Mesenchymal stem cell of the bone marrow (primary cell): ENCODE measurements around the genes PRORP and BRMS1L.

DNA sequence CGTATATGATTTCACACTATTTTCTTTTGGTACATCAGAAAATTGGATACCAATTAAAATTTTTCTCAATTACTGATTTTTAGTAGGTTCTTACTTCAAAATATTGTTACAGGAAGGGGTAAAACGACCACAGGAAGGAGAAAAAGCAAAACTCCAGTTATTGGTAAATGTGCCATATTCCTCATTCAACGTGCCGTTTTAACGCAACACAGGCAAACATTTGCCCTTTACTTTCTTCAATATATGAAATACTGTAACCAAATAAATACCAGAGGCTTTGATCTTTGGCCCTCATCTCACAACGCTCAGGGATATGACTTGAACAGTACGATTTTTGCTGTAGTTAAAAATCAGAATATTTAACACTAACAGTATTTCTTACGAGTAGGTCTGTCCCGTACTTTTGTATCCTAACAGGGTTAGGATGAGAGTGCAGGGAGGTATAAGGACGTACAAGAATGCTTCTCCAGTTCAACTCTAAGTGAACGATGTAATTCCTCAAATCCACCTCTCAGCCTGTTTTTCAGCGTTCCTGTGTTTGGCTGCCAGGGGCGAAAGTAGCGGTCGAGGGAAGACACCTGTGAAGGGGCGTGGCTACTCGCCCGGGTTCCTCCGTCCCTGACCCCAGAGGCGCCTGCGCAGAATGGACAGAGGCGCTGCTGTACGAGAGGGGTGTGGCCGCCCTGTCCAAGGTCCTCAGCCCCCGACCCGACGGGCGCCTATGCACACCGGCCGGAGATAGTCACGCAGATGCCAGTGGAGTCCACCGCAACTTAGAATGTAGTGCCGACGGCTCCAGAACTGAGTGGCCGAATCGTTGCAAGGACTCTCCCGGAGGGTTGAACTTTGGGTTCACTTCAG lies 123.8 kb downstream of the ARHGAP5 start:
- CAGE, long polyA plus RNA: no peak

DNA sequence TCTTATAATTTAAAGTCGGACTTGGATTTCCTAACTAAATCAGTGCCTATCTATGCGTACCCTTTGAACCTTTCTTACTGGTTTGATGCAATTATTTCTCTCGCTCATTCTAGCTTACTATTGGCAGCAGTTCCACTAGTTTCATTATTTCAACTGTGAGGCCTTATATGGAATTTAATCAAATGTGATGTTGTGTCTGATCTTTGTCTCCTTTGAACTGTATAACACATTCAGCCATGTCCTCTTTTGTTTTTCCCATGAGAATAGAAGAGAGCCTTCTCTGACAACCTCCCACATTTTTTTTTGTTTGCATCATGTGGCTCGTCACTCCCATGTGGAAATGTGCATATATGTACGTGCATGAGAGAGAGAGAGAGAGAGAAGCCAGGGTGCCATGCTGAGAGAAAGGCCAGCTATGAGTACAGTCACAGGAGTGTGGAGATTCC lies 48.1 kb downstream of the AKAP6 start:
- CAGE, long polyA plus RNA: no peak

- CAGE, long polyA plus RNA: no peak
These were observed 103.6 kb downstream of the AKAP6 start for GRCh38 chr14:32432532-32433250.

DNA sequence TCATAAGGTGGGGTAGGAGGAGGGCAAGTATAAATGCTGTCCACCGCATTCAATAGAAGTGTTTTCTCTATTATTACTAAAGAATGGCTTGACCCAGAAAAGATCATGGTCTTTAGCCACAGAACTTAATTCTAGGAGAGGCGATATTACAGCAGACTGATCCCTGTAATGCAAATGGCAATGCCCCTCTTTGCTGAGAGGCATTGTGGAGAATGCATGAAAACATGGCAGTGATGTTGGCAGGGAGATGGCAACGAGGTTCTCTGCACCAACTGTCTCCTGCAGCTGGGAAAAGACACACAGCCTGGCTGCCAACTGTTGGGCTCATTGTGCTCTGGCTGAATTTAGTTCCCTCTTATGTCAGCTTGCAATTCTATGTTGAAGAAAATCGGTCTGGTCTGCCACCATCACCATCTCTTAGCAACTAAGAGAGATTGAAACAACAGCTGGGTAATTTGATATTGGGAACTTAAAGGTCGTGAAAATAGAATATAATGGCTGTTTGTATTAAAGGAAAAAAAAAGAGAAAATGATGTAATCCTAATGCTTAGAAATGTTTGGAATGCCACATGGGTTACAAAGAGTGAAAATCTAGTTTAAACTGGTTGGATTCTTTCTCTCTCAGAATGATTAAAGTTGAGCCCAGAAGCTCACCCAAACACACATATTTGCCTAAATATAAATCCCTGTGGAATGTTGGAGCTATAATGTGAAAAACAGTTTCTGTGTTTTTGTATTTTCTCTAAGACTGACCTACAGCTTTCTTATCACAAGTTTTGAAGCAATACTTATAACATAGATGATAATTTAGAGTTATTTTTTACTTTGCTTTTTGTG lies 143.5 kb downstream of the AKAP6 start:
- CAGE, long polyA plus RNA: no peak

- CAGE, long polyA plus RNA: no peak
These were observed 165.8 kb downstream of the AKAP6 start for GRCh38 chr14:32494595-32495678.

DNA sequence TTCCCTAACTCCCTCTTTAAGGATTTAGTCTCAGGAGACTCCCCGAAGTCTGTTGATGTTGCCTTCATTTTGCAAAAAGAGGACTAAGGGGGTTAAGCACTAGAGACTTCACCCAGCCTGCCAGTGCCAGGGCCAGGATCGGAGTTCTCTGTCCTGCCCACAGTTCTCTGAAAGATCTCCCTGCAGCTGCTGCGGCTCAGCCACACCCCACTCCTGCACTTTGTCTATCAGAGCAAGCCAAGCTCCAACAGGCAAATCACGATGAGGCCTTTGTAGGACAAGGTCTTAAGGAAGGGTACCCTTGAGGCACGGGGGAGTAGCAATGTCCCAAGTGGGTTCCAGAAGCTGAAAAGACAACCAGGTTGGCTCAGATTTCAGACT lies 148.8 kb upstream of the EGLN3 start:
- CAGE, long polyA plus RNA: no peak

DNA sequence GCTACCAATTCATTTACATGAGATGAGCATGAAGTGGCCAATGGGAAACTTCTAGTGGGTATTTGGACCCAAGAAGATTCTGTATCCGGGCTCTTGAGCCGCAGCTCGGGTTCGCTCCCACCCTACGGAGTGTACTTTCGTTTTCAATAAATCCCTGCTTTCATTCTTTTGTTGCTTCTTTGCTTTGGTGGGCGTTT lies 129.1 kb downstream of the SPTSSA start:
- CAGE, long polyA plus RNA: no peak

GRCh38 chr14:34677842-34678462 lies 36.4 kb downstream of the CFL2 start:
- CAGE, long polyA plus RNA: no peak

GRCh38 chr14:34819932-34820307 lies 55.2 kb downstream of the BAZ1A start:
- CAGE, long polyA plus RNA: no peak

- CAGE, long polyA plus RNA: no peak
These were observed 1.7 kb downstream of the BAZ1A start for GRCh38 chr14:34873148-34874258.

DNA sequence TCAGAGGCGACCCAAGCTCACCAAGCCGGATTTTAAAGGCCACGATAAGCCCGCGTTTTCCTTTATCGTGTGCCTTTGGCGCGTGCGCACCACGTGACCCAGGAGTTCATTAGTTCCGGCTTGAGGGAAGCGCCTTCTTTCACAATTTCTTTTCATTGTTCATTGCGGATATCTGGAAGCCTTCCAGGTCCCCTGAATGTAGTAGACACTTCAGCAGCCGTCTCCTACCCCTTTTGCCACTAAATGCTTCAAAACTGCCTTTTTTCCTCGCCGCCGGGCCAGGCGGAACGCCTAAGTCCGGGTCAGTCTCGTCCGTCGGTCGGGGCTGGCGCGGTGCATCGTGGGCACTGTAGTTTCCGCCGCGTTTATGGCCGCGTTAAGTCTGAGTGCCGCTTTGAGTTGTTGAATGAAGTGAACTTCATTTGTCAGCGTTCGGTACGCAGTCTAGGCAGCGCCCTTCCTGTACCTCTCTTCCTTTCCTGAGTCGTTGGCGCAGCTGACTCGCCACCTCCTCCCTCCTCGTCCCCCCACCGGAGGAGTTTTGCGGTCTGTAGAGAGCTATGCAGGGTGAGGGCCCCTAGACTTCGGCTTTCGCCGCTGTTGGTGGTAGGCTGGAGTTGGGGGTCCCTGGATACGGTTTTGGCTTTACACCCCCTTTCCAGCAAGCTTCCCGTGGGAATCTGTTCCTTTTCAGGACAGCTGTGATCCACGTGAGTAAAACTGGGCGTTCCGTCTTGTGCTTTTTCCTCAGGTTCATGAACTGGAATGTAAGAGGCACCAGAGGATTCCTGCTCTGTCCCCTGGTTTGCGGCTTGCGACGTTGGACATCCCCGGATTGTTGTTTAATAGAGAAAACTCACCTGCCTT lies at the start of gene PRORP:
Gene PRORP (plus strand): TSS at position 352 of the 867 bp plus-strand sequence.
- CAGE, long polyA plus RNA: no peak

- CAGE, long polyA plus RNA: no peak
These were observed 31.7 kb downstream of the PRORP start for GRCh38 chr14:35154067-35154410.

- CAGE, long polyA plus RNA: no peak
These were observed 6.0 kb upstream of the PSMA6 start for GRCh38 chr14:35286185-35286620.

DNA sequence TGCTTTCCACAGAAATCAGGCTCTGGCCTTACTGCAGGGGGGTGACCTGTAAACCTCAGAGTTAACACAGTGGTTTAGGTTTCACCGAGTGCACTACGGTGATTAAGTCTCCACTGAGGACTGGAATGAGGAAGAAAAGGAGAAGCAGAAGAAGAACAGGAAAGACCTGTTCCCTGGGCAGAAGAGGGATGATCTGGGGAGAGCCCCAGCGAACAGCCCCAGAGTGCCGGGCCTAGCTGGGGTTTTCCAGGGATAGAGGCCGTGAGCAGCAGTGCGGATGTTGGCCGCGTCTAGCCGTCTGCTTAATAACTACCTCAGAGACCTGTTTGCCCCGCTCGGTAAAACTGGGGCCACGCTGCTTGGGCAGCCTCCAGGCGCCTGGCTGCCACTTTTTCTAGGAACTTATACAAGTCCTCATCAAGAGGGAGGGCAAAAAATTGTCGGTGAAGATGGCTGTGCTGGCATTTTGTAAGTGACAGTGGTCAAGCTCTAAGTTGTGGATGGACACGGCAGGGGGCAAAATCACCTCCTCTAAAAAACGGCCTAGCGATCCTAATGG lies 40.1 kb downstream of the PSMA6 start:
- CAGE, long polyA plus RNA: no peak

- CAGE, long polyA plus RNA: no peak
These were observed 44.5 kb downstream of the PSMA6 start for GRCh38 chr14:35336342-35337499.

DNA sequence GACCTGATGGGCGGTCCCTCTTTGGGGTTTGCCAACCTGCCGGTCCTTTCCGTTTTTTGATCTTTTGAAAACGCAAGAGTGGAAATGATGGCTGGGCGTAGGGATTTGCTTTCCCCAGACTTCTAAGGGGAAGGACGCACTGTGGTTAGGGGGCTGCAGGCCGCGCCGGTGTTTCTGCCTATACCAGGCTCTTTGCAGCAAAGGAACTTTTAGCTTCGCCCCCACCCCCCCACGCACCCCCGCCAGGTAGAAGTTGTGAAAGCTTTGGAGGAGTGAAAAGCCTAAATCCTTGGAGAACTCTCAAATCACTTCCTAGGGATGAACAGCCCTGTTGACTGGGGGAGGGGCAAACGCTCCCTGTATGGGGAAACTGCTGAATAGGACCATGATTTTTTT lies 585 bp upstream of the NFKBIA start:
- CAGE, long polyA plus RNA: no peak

GRCh38 chr14:35689601-35690197 lies 119.4 kb downstream of the RALGAPA1 start:
- CAGE, long polyA plus RNA: no peak

- CAGE, long polyA plus RNA: no peak
These were observed at the start of gene BRMS1L for GRCh38 chr14:35825758-35826640. BRMS1L (plus strand) TSS chr14:35826338.

DNA sequence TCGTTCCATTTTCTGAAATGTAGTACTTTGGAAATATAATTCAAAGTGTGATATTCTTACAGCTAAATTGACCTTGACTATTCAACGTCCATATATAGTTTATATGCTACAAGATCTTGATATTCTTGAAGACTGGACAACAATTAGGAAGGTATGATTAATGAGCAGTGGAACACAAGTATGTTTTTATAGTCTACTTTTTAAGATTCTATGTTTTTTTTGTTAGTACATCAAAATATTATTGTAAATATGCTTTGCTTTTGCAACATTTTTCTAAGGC lies 38.7 kb downstream of the BRMS1L start:
- CAGE, long polyA plus RNA: no peak

DNA sequence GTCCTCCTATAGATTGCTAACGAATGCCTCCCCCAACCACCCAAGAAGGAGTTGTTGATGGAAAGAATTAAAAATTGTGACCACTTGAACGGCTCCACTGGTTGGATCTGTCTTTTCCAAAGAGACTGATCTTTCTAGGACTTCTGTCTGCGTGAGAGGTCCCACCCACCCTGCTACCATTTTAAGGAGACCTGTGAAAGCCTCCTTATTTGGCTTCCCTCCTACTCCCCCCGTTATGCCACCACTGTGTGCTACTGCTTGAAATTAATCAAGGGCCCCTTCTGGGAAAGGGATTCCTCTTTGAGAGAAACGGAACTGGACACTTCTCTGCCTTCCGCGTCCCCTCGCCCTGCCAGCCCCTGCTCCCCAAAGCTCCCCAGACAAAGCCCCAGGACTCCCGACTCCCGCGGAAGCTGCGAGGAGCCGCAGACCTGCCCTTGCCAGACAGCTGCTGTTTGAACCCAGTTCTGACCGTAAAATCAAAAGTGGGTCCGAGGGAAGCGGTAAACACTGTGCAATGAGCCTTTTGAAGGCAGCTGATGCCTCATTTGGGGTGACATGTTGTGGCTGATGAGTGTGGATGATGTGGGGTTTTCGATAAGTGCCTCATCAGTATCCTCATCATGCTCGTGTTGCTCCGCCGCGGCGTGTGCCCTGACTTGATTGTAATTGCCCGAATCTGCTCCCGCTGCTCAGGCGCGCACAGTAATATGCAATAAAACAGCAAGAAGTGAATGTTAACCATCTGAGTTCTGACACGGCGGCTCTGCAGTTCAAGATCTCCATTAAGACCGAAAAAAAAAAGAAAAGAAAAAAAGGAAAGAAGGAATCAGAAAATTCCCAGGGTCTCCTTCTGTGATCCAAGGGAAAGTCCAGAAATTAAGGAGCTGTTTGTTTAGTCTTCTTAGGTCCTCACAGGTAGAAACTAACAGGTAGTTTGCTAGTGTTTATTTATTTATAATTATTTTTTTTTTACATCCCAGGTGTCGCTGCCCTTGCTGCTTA lies 48.2 kb downstream of the MBIP start:
- CAGE, long polyA plus RNA: no peak